Cerebellum (tissue), 5 donors: ENCODE measurements around a stretch of chr11.

- PRO-cap, 3 experiments = no peak in any of the 3 experiments
- RAMPAGE, long total RNA = no peak
Observed at GRCh38 chr11:71929127-71929431, 233 bp downstream of the RNF121 start.

- PRO-cap, 3 experiments = no peak in any of the 3 experiments
- RAMPAGE, long total RNA = no peak
Observed at GRCh38 chr11:71996997-71997540, 1.6 kb upstream of the IL18BP start.

GRCh38 chr11:72228140-72228769, 3.7 kb downstream of the INPPL1 start:
- PRO-cap, 3 experiments = no peak in any of the 3 experiments
- RAMPAGE, long total RNA = no peak

- PRO-cap, 3 experiments = no peak in any of the 3 experiments
- RAMPAGE, long total RNA = no peak
Observed at GRCh38 chr11:72534781-72535297, 100.5 kb upstream of the CLPB start.

GRCh38 chr11:72600359-72601119, 73.7 kb downstream of the PDE2A start:
- PRO-cap, 3 experiments = no peak in any of the 3 experiments
- RAMPAGE, long total RNA = no peak

DNA sequence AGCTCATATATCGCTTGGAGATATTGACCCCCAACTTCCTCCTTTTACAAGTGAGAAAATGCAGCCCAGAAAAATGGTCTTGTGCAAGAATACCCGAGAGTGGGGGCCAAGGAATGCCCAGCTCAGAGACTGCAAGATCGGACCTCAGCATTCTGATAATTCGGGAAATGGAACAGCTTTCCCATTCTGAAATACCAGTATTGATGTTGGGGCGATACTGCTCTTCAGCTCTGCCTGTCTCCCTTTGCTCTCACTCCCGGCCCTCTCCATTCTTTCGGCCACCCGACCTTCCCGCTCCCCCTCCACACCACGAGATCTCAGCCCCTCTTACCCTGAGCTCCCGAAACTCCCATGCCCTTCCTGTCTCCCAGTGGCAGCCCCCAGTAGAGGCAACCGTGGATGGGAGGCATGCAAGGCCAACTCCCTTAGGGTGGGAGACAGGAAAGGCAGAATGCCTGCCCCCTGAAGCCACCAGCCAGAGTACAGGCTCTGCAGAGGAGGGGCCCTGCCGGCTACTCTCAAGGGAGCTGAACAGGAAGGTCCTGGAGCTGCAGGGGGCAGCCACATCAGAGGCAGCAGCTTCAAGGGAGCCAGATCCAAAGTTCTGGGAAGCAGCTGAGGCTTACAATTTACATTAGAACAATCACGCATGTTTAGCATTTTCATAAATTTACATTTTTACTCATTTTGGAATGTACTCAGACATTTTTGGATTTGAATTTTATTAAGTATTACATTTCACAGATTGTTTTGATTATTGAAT, 38.4 kb downstream of the PDE2A start:
- PRO-cap, 3 experiments = no peak in any of the 3 experiments
- RAMPAGE, long total RNA = no peak

- PRO-cap, 3 experiments = no peak in any of the 3 experiments
- RAMPAGE, long total RNA = no peak
Observed at GRCh38 chr11:72641810-72642141, 32.4 kb downstream of the PDE2A start.

GRCh38 chr11:72642142-72642691, 32.0 kb downstream of the PDE2A start:
- PRO-cap, 3 experiments = peak in 2 of 3 experiments; most common plus-strand start chr11:72642523 (in 1); most common minus-strand start chr11:72642413 (in 2)
- RAMPAGE, long total RNA = no peak

DNA sequence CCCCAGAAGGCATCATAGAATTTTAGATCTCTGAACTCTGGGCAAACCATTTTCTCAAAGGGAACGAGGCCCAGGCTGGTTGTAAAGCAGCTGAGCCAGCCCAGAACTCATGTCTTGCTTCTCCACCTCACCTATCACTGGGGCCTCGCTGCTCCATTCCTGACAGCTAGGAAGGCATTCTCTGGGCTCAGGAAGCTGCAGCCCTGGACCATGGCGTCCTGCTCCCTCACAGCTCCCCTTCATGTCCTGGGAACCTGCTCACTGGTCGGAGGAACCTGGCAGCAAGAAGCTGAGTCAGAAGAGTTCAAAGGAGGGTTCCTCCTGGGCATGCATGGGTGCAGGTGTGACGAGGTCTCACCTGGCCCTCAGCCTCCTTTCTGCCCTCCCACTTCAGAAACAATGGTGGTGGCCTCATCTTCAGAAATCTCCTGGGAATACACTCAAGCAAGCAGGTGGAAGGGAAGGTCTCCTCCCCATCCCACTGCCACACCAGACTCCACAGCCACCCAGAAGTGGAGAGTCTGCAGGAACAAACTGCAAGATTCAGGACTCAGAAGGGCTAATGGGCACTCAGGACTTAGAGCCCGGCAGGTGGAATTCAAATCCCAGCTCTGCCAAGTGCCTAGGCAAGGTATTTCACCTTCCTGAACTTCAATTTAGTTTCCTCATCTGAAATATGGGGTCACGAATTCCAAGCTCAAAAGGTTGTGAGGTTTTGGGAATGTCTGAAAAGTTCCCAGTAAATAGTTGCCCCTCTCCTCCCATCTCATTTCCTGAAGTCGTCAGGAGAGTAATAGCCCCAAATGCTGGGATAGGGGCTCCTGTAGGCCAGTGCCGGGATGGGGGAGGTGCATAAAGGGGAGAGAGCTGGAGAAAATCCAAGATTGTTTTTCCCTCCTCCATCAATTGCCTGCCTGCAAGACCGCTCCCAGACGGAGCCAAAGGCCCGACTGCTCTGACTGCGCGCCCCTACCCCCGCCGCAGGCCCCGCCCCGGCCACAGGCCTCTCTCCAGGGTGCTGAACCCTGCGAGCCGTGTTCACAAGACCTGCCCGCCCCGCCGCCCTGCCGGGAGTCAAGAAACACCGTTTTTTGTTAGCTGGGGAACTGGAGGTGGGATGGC, 2.1 kb upstream of the PDE2A start:
- PRO-cap, 3 experiments = no peak in any of the 3 experiments
- RAMPAGE, long total RNA = no peak

DNA sequence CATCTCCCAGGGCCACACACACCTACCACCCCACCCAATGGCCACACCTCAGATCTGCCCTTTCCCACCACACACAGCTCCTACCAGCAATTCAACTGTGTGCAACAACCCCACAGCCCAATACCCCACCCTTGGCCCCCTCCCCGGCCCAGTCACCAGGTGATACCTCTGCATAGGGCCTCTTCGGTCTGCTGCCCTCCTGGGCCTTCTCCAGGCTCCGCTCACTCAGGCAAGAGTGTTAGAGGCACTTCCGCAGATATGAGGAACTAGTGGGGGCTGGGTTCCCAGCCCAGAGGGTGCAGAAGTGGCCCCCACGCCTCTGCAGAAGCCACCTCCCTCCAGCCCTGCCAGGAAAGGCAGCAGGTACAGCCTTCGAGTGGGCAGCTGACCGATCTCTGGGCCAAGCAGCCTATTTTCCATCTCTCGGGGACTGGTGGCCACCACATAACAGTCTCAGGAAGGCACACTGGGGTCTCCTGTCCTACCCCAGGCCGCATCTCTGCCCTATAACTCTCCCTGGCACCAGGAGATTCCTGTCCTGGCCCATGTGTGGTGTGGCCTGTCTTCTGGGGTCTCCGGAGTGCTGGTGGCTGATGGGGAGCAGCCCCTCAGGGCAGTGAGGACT, 13.3 kb downstream of the ARAP1 start:
- PRO-cap, 3 experiments = no peak in any of the 3 experiments
- RAMPAGE, long total RNA = no peak

DNA sequence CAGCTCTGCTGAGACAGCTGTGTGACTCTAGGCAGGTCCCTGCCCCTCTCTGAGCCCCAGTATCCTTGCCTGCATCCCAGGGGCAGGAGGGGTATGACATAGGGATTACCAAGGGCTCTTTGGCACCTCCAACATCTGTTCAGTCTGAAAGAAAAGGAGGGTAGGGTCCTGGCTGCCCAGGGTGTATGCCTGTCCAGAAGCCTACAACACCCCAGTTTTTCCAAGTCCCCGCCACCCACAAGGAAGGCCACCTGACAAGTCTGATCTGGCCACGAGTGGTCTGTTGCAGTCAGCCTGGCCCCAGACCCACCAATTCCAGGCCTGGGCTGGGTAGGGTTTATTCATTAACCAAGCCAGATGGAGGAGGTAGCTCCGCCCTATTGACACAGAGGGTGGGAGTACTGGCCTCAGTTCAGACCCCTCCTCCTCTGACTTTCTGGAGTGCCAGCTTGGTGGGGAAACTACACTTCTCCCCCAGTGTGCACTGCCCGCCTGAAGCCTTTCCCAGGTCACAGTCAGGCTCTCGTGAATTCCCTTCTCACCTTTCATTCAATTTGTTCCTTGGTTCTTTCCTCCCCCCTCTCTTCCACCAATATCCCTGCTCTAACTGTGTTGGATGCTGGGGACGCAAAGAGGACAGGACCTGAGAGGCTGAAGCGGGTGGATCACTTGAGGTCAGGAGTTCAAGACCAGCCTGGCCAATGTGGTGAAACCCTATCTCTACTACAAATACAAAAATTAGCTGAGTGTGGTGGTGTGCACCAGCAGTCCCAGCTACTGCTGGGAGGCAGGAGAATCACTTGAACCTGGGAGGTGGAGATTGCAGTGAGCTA, 14.9 kb downstream of the STARD10 start:
- PRO-cap, 3 experiments = no peak in any of the 3 experiments
- RAMPAGE, long total RNA = no peak

- PRO-cap, 3 experiments = no peak in any of the 3 experiments
- RAMPAGE, long total RNA = no peak
Observed at GRCh38 chr11:72787027-72788146, 6.5 kb downstream of the STARD10 start.

- PRO-cap, 3 experiments = no peak in any of the 3 experiments
- RAMPAGE, long total RNA = no peak
Observed at GRCh38 chr11:72815114-72815501, 897 bp downstream of the ATG16L2 start.

GRCh38 chr11:73136839-73137222, 5.3 kb downstream of the FCHSD2 start:
- PRO-cap, 3 experiments = no peak in any of the 3 experiments
- RAMPAGE, long total RNA = no peak

GRCh38 chr11:73152399-73152822, 10.3 kb upstream of the FCHSD2 start:
- PRO-cap, 3 experiments = no peak in any of the 3 experiments
- RAMPAGE, long total RNA = no peak

GRCh38 chr11:73173570-73174452, 31.7 kb upstream of the FCHSD2 start:
- PRO-cap, 3 experiments = no peak in any of the 3 experiments
- RAMPAGE, long total RNA = no peak

GRCh38 chr11:73204510-73205129, 13.5 kb upstream of the P2RY2 start:
- PRO-cap, 3 experiments = no peak in any of the 3 experiments
- RAMPAGE, long total RNA = no peak

DNA sequence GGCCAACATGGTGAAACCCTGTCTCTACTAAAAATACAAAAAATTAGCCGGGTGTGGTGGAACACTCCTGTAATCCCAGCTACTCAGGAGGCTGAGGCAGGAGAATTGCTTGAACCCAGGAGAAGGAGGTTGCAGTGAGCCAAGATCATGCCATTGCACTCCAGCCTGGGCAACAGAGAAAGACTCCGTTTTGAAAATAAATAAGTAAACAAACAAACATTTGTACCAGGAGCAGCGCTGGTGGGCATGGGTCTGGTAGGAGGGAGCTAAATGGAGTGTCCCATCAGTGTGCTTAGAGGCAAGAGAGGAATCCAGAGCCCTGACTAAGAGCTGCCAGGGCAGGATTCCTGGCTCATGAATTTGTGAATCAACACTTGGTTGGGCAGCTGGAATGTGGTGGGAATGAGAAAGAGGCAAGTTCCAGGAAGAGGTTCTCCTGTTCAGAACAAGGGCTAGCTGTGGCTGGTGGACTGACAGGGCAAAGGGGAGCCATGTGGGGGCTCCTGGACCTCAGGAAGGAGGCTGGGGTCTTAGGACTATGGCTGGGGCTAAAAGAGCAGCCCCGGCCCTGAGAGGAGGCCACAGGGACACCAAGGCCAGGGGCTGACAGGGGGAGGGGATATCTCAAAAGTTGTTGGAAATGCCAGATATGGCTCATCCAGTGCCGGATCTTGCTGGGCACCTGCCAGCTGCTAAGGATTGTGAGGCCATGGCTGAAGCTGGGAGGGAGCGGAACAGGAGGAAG, 14.8 kb upstream of the P2RY6 start:
- PRO-cap, 3 experiments = no peak in any of the 3 experiments
- RAMPAGE, long total RNA = no peak

GRCh38 chr11:73335209-73335751, 27.2 kb downstream of the ARHGEF17 start:
- PRO-cap, 3 experiments = no peak in any of the 3 experiments
- RAMPAGE, long total RNA = no peak

- PRO-cap, 3 experiments = no peak in any of the 3 experiments
- RAMPAGE, long total RNA = no peak
Observed at GRCh38 chr11:73361882-73362706, 14.1 kb upstream of the RELT start.